H4 (cell line): Measurements from ENCODE around the gene TEAD1.

DNA sequence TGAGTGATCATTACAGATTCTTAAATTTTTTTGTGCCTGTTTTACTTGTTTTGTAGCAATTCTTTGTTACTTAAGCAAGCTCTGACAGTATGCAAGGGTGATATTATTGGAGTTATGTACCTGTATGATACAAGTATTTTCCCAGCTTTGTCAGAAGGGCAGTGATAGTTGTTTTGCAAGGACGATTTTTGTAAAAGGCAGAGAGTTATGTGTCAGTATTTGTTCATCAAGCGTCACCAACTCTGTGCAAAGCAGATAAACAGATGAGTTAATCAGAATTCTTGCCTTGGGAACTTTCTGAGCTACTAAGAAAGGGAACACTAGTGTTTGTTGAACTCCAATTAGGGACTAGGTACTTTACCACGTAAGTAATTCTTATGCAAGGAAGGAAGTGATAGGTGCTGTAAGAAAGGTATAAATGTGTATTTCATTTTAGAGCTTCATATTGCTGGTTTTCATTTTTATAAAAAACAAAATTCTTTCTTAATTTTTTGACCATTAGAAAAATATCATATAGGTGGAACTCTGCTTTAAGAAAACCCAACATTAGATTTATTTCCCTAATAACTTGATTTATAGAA is 1.5 kb downstream of the USP47 start:
- RAMPAGE, long total RNA, result no peak

GRCh38 chr11:11966780-11967157 is 41.7 kb downstream of the DKK3 start:
- RAMPAGE, long total RNA, result no peak

DNA sequence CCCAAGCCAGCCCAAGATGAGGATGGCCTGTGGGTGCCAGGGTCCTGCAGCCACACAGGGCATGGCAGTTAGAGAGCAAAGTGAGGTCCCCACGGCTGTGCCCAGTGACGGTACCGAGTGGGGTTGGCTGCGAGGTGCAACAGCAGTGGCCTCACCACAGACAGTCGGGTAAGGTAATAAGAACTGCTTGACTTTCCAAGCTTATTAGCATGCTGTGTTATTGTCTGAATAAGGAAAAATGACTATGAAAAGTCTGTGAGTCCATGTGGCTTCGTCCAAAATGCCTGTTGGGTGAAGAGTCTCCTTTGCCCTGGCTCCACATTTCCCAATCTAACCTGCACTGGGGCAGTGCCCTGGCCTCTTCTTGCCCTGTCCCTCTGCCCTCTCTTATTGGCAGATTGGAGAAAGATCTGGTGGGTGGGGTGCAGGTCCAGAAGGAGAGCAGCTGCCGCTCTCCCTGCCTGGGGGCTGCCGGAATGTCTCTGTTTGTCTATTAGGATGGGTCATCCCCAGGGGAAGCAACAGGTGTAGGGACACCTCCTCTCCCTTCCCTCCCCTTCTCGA is 40.9 kb downstream of the DKK3 start:
- RAMPAGE, long total RNA, result no peak

- RAMPAGE, long total RNA, result no peak
These were observed 3.0 kb downstream of the DKK3 start for GRCh38 chr11:12005343-12005876.

- RAMPAGE, long total RNA, result no peak
These were observed 42.6 kb upstream of the DKK3 start for GRCh38 chr11:12051099-12051355.

DNA sequence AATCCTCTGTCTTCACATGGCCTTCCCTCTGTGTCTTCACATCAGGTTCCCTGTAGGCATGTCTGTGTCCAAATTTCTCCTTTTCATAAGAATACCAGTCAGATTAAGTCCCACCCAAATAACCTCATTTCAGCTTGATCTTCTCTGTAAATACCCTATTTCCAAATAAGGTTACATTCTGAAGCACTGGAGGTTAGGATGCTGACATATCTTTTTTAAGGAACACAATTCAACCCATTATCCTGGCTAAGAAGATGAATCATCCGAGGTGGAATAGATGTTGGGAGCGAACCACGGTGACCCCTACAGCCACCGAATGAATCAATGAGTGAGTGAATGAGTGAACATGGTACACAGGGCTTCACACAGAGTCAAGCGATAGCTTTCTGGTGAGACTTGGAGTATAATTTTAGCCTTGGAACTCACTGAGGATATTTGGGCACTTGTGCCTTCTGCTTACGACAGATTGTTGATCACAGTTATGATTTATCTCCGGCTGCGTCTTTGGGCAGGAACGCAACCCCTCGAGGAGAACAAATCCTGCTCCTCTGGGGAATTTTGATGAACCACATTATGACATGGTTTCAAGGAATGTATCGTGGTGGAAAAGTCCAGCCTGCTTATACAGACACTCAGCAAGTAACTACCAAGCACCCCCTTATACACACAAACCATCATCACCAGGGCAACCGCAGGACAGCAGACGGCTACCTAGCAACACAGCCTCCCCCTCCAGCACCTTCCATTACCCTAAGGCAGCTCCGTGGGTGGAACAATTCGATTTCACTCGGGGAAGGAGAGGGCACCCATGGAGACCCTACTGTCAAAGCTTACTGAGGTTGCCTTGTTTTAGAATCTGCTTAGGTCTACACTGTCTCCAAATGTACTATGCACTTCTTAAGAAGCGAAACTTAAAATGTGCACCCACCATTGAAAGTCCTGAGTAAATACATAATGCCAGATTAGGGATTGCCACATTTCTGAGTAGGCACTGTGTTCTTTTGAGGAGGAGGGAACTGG is 34.0 kb upstream of the MICAL2 start:
- RAMPAGE, long total RNA, result no peak

DNA sequence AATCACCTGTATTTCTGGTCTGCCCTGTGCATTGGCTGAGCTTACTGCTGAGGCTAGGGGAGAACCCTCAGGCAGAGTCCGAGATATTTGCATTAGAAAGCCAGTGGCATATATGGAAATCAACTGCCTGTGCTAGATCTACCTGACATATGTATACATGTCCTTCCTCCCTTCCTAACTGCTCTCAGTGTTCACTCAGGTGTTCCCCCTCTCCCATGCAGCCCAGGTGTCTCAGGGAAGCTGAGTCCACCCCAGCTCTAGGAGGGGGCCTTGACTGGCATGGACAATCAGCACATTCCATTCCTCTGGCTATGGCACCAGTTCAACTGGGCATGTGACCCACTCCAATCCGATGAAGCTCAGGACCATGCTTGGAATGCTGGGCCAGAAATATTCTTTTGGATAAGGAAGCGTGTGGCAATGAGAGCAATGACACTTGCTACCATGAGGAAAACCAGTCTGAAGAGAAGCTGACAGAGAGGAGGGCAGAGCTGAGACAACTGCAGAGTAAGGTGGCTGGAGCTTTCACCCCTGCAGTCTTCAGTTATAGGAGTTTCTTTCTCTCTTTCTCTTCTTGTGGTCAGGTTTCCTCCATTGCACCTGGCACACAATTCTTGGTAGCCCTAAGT is 6.6 kb upstream of the MICAL2 start:
- RAMPAGE, long total RNA, result no peak

DNA sequence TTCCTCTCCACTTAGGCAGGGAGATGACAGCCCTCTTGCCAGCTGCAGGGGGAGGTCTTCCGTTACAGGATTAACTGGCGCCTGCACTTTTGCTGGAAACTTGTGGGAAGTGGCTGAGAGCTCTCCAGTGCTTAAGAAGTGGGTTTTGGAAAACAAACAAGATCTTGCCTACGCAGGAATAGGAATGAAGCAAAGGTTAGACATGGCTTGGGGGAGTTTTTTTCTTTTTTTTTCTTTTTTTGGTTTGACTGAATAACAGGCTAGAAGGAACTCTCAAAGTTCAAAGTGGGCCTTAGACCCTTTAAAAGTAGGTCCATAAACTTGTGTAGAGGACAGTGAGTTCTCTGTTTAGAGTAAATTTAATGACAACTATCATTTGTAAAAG is 75.6 kb downstream of the MICAL2 start:
- RAMPAGE, long total RNA, result no peak

DNA sequence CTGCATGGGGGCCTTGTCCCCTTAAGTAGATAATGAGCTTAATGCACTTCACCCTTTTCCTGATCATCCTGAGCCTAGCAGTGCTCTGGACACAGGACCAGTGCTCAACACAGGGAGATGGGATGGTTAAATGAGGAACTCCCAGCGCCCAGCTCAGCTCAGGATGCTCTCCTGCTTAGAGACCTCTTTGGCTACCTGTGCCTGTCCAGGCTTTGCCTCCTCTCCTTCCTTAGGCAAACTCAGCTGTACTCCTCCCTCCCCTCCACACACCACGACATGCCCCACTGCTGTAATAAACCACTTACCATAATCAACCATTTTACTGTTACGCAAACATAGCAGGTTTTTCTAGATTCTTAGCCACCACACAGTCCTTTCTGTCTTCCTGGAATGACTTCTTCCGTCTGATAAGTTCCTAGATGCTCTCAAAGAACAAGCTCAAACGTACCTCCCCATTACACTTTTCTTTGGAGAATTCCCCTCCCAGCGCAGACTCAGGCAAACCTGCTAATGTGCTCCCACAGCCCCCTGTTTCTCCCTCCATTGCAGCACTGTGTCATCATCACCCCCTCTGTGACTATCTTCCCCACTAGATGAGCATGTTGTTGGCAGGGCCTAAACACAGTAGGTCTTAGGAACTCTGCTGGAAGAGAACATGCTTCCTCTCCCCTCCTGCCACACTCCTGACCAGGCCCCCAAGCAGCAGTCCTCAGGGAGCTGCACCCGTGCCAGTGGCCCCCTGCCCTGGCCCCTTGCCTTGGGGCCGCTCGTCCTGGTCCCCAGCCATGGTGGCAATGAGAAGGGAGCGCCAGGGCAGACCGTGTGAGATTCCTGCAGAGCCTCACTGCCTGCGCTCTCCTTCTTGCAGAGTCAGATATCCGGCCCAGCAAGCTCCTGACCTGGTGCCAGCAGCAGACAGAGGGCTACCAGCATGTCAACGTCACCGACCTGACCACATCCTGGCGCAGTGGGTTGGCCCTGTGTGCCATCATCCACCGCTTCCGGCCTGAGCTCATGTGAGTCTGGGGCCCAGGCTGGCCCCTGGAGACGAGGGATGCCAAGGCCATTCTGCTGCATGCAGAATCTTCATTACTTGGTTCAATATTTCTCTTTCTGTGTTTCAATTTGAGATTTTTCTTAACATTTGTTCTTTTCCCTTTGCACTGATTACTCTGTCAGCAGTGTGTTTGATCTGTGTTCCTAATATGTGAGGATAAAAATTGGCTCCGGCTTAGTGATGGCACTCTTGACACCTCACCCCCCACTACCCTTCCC is 113.9 kb downstream of the MICAL2 start:
- RAMPAGE, long total RNA, result no peak

DNA sequence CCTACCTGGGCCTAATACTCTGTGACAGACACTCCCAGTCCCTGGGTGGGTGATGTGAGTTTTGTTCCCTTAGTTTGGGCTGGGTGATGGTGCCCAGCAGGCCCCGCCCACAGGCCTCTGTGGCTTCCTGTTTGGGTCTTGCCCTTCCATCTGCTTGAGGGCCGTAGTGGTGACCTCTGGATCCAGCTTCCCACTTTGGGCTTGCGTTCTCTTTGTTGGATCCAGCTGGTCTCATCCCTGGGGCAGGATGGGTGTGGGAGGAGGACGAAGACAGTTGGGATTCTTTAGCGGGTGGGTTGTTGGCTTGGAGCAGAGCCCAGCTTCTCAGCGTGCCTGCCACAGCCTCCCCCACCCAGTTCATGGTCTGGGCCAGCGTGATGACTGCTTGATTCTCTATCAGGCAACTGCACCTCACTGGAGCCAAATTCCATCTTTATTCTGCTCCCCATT is 40.9 kb downstream of the PARVA start:
- RAMPAGE, long total RNA, result no peak

GRCh38 chr11:12674340-12675278 is at the start of gene TEAD1:
TSS of gene TEAD1 (plus strand) at chr11:12674421.
- RAMPAGE, long total RNA, result no peak

DNA sequence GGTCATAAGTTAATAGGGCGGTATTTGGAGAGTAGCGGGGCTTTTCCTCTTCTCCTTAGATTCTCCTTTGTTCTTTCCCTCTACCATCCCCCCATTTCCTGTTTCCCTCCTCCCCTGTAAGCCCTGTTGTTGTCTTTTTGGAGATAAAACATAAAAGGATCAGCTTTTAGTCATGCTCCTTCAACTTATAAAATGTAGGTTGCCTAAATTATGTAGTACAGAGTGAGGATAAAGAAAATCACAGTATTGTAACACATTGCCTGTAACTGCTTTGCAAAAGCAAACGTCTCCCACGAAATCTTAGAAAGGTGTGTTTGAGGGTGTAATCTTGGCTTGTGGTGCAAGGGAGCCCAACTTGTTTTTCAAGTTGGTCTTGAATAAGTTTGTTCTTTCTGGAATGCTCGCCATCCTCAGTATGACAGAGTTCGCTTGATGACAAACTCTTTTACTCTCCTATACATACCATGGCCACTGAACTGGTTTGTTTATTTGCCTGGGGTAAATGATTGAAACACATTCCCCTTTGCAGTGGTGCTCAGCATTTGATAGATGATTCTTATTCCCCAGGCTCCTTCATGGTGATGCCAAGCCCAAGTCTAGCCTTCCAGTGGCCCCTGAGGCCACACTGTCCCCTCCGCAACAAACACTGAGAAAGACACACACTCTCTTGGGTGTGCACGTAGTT is 49.5 kb downstream of the TEAD1 start:
- RAMPAGE, long total RNA, result no peak

GRCh38 chr11:12725549-12726202 is 51.5 kb downstream of the TEAD1 start:
- RAMPAGE, long total RNA, result no peak

DNA sequence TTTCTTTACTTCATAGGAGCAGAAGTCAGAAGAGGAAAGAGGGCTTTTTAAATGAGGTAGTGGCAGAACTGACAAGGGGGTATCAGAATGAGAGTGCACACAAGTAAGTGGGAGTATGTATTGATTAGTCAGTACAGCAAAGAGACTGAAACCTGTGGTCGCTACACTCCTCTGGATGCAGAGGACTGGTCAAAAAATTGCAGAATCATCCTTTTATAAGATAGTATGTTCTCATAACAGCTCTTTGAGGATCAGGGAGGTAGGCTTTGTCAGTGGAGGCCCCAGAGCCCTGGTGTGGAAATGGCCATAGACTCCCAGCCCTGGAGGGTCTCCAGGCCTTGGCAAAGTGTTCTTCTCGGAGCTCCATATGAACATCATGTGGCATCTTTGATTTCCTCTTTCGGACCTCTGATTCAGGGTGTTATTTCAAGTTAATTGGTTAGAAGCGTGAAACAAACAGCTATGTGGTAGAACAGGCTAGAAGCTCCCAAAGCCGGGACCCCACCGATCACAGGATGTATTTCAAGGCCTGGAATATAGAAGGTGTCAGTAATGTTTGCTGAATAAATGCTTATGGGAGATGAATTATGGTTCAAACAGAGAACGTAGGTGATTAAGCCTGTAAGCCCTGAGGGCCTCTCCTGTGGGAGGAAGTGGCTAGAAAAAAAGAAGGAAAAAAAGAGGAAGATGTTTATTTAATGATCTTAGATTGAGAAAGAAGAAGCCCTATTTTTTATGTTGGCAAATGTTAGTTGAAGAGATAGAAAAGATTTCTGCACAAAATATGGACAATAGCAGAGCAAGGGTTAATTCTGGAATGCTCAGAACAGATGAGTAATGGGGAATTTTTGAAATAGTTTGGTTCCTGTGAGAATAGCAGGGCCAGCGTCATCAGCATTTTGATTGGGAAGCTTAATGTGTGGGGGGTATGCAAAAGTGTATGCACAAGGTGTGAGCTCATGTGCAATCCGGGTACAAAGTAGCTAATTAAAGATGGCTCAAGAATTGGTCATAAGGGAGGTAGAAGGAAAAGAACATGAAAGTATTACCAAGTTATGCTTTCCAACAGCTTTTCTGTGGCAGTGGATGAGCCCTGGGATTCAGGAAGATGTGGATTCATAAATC is 95.5 kb downstream of the TEAD1 start:
- RAMPAGE, long total RNA, result no peak

GRCh38 chr11:12772028-12772533 is 97.9 kb downstream of the TEAD1 start:
- RAMPAGE, long total RNA, result no peak

GRCh38 chr11:12854808-12855218 is 154.3 kb upstream of the RASSF10 start:
- RAMPAGE, long total RNA, result no peak

DNA sequence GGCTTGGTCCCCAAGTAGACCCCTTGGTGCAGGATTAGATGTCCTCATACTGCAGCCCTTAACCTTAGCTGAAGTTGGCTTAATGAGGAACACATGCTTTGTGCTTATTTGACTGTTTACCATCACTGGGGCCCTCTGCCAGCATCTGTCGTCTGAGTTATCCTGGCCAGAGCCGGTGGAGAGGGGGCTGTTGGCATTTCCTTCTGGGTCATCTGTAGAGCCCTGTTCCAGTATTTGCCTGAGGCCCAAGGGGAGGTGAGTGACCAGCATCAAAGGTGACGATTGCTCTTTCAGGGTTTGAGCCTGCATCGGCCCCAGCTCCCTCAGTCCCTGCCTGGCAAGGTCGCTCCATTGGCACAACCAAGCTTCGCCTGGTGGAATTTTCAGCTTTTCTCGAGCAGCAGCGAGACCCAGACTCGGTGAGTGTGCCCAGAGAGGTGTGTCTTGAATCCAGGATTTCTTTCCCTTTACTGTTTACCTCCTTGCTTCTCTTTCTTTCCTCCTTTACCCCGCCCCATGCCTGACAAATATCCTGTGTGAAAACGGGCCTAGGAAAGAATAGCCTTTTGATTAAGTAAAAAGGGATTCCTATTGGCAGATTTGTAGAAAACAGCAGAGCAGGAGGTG is 126.3 kb upstream of the RASSF10 start:
- RAMPAGE, long total RNA, result no peak

GRCh38 chr11:12989373-12989964 is 19.6 kb upstream of the RASSF10 start:
- RAMPAGE, long total RNA, result no peak

DNA sequence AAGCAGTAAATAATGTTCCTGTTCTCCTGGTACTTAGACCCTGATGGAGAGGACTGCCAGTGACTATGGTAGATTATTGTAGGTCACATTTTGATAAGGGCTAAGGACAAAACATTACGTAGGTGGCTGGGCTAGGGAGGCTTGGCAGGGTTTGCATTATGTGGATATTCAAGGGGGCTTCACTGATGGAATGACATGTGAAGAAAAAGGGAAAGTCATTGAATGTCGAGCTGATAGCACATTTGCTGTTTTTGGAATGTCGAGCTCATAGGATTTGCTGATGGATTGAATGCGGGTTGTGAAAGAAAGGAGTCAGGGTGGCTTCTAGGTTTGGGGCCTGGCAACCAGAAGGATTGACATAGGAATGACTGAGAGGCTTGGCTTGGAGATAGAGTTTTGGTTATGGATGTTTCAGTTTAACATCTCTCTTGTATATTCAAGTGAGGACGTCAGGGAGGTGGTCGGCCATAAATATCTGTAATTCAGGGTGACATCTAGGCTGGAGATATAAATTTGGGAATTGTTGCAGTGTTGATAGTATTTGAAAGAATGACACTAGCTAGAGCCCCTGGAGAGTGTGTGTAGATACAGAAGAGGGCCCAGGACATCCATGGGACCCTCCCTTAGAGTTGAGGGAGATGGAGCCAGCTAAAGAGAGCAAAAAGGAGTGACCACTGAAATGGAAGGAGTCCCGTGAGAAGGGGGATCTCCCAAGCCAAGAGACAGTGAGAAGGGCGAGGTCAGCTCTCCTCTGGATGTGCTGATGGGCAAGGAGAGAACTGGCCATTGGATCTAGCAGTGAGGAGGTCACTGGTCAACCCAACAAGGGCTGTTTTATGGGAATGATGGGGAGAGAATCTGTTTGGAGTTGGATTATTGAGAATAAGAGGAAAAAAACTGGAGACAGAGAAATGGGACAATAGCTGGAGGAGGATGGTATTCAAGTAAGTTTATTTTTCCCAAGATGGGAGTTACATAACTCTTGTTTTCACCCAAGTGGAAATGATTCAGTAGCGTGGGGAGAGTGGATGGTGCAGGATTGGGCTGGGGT is 73.7 kb downstream of the BMAL1 start:
- RAMPAGE, long total RNA, result no peak

DNA sequence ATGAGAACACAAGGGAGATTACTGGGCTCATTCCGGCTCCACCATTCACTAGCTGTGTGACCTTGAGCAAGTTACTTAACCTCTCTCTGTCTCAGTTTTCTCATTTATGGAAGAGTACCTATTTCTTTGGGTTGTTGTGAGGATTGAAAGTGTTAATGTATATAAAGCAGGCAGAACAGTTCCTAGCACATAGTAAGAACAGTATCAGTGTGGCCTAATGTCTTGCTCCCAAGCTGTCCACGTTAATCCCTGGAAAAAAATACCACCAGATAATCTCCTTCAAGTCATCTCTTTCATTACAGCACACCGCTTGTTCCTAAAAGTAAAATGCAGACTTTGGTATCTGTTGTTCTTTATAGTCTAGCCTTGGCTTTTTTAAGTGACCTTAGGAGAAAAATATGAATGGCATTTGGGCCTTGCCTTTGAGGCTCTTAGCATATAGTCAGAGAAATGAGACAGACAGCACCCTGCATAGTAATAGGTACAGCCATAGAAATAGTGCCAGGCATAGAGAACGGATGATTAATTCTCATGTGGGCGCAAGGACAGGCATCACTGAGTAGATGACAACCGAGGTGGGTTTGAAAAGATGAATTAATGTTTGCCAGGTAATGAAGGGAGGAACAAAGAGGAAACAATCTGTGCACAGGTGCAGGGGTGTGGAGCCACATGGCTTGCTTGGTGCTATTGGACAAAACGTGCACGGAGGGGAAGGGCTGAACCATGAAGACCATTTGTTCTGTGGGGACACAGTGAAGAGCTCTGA is 90.3 kb downstream of the BMAL1 start:
- RAMPAGE, long total RNA, result no peak